Helper T cell (primary cell): Measurements from ENCODE around the gene SAR1B.

- PRO-cap, 2 experiments, result no peak in any of the 2 experiments
These were observed 28.3 kb downstream of the SKP1 start for GRCh38 chr5:134148454-134148928.

GRCh38 chr5:134173849-134174104 is 3.0 kb downstream of the SKP1 start:
- PRO-cap, 2 experiments, result no peak in any of the 2 experiments

DNA sequence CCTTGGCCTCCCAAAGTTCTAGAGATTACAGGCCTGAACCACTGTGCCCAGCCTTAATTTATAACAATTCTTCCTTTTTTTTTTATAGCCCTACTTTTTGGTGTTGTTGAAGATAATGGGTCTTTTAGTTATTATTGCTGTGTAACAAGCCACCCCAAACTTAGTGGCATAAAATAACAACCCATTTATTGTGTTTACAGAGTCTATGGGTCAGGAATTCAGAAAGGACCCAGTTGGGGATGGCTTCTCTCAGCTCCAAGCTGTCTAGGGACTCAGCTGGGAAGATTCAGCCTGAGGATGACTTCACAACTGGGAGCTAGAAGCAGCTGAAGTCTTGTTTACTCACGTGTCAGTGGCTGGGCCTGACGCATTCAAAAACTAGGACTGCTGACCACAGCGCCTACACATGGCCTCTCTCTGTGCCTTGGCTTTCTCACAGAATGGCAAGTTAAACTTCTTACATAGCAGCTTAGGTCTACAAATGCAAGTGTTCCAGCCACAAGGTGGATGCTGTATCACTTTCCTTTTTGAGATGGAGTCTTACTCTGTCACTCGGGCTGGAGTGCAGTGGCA is 16.2 kb upstream of the PPP2CA start:
- PRO-cap, 2 experiments, result no peak in any of the 2 experiments

- PRO-cap, 2 experiments, result no peak in any of the 2 experiments
These were observed 19.2 kb upstream of the PPP2CA start for GRCh38 chr5:134244952-134245641.

DNA sequence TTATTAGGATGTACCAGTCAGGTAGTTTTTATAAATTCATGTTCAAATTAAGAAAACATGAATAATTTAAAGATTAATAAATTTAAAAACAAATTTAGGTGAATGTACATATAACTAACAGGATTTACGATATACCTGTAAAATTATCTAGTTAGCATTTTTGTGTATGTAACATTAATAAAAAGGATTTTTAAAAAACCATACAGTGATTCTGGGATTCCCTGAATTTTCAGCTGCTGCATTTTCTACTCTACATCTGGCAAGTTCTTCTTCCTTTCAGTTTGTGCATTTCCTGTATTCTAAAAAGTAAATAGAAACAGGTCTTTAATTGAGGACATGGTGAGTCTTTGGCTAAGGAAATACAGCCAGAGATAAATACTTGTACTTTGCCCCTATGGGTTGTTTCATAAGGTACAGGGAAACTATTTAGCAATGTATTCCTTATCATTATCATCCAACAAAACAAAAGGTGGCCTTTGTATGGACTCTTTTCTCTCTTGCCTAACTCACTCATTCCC is 67.5 kb downstream of the CDKL3 start:
- PRO-cap, 2 experiments, result no peak in any of the 2 experiments

DNA sequence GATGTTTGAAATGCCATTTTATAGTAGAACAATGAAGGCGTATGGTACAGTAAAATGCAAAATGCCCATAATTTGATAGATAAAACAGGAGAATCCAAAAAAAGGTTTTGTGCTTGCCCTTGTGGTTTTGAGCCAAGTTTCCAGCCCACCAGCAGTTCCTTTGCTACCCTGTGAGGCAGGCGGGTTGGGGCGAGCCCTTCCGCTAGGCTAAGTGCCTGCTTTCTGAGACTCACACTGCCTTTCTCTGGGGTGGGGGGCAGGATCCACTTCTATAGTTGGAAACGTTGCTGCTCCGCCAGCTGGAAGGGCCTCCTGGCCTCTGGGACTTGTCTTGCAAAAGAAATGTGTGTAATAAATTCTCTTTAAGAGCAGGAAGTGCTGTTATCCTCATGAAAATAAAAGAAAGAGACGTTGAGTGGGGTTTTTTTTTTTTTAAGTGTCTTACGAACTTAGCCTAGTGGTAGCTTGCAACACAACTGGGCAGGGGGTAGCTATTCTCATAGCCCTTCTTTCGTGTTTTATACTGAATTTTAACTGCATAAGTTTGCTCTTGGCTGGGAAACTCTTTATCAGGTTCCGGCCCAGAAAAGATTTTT is 19.6 kb downstream of the JADE2 start:
- PRO-cap, 2 experiments, result no peak in any of the 2 experiments

- PRO-cap, 2 experiments, result no peak in any of the 2 experiments
These were observed 25.1 kb downstream of the JADE2 start for GRCh38 chr5:134550208-134551308.

GRCh38 chr5:134632308-134633189 is at the start of gene SAR1B:
TSS of gene SAR1B (minus strand) at chr5:134632828.
- PRO-cap, 2 experiments, result peak in 2 of 2 experiments; most common plus-strand start chr5:134632929 (in 2); most common minus-strand start chr5:134632595 (in 1)

DNA sequence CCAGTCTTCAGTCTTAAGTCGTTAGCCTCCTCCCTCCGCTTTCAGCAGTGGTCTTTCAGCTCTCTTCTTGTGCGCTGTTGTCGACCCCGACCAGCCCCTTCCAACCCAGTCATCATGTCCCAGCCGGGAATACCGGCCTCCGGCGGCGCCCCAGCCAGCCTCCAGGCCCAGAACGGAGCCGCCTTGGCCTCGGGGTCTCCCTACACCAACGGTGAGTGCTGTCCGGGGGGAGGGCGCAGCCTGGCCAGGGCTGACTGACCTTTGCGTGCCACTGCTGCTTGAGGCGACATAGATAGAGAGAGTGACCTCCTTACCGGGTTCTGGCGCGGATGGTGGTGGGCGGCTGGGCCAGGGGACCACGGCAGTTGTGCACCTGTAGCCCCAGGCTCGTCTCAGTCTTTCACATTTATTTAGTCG is 386 bp downstream of the SEC24A start:
- PRO-cap, 2 experiments, result no peak in any of the 2 experiments

GRCh38 chr5:134659435-134659899 is 10.9 kb downstream of the SEC24A start:
- PRO-cap, 2 experiments, result peak in 1 of 2 experiments; most common plus-strand start chr5:134659694 (in 1)

DNA sequence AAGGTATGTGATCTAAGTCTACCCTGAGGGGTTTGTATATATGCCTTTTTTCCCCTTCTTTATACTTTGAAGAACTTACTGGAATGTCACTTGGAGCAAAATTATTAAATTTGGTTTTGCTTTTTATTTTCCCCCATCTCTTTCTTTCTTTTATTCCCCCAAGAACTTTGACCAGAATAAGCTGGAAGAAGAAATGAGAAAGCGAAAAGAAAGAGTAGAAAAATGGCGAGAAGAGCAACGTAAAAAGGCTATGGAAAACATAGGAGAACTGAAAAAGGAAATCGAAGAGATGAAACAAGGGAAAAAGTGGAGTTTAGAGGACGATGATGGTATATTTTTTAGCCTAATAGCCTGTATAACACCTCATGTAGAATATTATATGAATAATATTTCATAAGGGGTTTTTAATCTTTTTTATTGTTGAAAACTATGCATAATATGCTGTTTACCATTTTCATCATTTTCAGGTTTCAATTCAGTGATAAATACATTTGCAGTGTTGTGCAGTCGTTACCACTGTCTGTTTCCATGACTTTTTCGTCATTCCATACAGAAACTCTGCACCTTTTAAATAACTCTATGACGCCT is 15.0 kb downstream of the DDX46 start:
- PRO-cap, 2 experiments, result no peak in any of the 2 experiments

DNA sequence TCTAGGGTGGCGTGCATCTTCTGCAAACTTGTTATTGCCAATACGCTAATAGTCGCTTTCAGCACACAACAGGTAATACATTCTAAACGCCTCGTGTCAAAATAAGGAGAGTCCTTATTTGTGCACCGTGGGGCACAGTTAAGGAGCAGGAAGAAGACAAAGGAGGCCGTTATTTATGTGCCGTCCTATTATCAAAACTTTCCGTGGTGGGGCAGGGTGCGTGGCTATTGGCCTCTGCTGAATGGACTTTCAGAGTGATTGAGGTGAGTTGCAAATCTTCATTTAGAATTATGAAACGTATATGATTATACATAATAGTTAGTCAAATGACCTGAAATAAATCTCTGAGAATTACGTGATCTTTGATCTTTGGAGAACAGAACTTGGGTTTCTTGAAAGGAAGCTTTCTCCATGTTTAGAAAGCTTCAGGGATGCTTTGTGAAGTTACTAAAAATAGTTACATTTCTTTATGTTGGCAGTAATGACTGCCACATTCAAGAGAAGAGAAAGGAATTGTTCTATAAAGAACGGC is 899 bp downstream of the C5orf24 start:
- PRO-cap, 2 experiments, result peak in 2 of 2 experiments; most common plus-strand start position 188 of the sequence (in 2); most common minus-strand start position 158 of the sequence (in 1)

DNA sequence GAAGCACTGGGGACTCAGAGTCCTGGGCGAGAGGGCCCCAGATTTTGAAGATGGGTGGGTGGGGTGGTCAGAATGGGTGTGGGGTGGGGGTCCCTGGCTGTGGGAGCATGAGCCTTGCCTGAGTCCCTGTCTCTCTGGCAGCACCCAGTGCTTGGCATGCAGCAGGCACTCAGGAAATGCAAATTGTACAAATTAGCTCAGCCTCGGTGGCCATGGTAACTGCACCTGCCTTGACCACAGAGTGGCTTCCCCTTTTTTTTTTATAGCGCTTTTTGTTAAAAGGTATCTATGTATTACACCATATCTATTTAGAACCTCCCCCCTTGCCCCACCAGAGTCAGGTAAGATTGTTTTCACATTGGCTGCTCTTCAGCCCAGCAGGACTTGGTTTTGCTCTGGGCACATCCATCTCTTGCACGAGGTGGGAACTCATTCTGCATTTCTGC is 19.3 kb upstream of the PITX1 start:
- PRO-cap, 2 experiments, result no peak in any of the 2 experiments

DNA sequence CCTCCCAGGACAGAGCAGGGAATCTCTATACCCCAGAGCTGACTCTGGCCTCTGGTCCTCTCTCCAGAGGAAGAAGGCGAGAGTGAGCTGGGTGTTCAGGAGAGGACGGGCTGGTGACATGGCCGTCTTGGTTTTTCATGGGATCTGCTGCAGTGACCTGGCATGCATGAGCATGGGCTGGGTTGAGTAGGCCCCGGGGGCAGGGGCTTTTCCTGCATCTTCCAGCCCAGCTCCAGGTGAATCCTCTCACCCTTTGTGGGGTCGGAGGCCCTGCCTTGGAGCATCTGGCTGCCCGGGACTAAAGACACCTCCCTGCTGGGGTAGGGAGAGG is 28.1 kb upstream of the PITX1 start:
- PRO-cap, 2 experiments, result no peak in any of the 2 experiments

GRCh38 chr5:135139249-135140237 is 105.5 kb upstream of the PITX1 start:
- PRO-cap, 2 experiments, result no peak in any of the 2 experiments

- PRO-cap, 2 experiments, result no peak in any of the 2 experiments
These were observed 119.6 kb upstream of the PITX1 start for GRCh38 chr5:135153594-135154099.

- PRO-cap, 2 experiments, result no peak in any of the 2 experiments
These were observed 151.4 kb upstream of the PITX1 start for GRCh38 chr5:135185268-135186065.

DNA sequence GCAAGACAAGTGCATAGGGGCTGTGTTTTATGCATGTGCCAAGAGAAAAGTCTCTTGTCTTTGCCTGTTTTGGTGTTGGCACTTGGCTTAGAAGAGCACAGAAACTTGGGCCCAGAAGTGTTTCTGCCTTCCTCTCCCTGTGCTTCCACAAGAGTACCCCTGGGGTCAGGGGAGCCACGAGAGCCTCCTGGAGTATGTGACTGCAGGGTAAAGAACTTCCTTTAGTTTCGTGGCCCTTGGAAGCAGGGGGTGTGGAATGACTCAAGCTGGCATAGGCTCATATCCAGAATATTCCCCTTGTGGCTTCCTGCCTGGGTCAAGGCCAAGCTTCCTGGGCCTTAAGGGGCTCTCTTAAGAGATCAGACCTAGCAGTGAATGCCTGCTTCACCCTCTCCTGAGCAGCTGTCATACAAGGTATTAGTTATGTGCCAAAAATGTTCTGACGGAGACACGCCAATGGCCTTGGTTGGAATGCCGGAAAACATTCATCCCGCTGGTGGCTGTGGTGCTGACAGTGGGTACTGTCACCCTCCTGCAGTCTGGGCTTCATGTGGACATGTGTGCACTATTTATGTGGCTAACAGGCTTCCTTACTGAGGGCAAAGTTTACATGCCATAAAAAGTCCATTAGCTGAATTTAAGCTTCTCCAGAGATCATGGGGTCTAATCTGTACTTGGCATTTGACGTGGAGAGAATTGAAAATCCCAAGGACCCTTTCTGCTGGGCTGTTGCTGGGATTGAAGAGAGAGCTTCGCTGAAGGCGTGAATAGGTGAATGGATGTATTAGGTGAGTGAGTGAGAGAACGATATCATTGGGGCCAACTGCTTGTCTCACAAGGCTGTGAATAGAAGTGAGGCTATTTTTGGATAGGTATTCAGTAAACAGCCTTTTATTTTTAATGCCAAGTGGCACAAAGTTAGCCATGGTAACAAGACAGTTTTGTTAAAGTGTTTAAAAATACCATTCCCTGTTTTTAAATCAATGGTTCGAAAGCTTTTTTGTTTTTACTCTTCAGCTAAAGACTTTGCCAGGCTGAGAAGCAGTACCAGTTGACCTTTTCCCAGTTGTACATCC is 156.8 kb downstream of the MACROH2A1 start:
- PRO-cap, 2 experiments, result no peak in any of the 2 experiments

DNA sequence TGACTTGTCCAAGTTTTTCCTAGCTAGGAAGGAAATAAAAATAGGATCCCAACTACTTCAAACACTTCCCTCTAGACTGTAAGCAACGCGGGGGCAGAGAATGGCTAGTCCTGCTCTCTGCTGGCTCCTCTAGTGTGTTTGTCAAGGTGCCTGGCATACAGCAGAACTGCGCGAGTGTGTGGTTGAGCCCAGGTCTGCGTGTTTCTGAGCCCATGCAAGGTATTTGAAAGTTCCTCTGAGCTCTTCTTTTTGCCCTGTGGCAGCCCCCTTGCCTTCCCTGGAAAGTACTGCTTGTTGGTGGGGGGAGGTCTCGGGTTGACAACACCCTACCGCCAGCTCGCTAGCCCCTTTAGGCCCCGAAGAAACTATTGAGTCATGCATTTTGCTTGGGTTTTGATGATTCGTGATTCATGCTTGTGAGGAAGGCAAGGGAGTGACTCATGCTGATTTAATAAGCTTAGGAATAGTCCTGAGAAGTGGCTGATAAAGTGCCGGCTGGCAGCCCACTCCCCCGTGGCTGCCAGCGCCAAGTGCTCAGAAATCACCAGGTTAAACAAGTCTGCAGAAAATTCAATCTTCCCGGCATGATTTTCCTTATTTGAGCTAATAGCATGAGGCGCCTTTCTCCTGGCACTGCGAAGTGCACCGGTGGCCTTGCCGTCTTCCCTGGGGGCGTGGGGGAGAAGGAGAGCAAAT is 152.2 kb downstream of the MACROH2A1 start:
- PRO-cap, 2 experiments, result no peak in any of the 2 experiments

DNA sequence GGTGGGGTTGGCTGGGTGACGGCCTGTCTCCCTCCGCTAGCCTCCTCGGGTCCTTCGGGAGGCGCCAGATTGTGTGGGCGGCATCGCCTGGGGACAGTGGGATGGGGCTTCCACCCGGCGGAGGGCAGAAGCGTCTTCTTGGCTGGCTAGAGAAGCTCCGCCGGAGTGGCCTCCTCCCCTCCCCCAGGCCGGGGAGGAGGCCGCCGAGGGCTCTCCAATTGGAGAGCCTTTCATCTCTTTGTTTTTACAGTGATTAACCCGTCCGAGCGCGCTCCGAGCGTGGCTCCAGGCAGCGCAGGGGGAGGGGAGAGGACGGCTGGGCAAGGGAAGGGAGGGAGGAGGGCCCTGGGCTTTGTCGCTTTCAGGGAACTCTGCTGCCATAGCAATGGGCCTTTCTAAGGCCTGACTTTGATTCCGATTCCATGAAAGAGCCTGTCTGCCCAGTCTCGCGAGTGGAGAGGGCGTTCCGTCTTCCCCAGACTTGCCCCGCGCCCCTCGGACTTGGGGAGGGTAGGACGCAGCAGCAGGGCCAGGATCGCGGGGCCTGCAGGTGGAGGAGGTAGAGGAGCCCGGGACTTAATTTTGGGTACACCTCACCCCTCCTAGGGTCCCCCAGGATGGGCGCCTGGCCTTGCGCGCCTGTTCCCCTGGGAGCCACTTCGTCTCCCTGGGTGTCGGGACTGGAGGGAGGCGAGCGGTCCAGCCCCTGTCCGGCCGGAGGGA is 36.8 kb upstream of the TIFAB start:
- PRO-cap, 2 experiments, result no peak in any of the 2 experiments